Neural cell (in vitro differentiated cells): ENCODE measurements around a stretch of chr10.

DNA sequence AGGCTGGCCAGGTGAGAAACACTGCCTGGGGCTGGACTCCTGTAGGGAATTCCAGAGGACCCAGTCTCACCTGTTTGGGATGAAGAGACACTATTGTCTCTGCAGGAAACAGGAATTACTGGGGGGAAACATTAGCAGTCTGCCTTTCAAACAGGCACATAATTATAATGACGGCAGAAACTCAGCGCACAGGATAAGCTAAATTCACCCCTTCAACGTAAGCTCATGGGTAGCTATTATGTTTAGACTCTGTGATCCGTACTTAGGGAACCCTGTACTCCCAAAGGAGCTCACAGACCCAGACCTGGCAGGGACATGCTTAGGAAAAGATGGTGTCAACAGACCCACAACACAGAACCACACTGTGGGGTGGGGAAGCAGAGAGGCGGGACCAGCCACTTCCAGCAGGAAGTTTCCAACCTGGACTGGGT lies 117.8 kb upstream of the PPIF start:
- RAMPAGE, long total RNA = no peak

- RAMPAGE, long total RNA = no peak
Observed at GRCh38 chr10:79237342-79238552, 109.5 kb upstream of the PPIF start.

DNA sequence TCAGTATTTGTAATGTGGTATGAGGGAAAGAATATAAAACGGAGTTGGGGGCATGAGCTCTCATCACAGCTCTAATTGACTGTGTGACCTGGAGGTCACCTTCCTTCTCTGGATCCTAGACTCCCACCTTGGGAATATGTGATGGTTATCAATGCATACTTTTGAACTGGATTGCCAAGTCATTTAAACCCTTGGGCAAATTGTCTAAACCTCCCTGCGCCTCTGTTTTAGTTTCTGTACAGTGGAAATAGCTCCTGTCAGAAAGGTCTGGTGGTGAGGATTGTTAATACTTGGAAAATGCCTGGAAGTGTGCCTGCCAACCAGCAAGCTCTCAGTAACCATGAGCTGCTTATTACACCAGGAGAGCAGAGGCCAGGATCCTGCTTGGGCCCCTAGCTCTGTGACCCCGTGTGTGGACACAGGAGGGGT lies 108.7 kb upstream of the PPIF start:
- RAMPAGE, long total RNA = no peak

GRCh38 chr10:79253235-79253915 lies 93.9 kb upstream of the PPIF start:
- RAMPAGE, long total RNA = no peak

GRCh38 chr10:79266443-79267474 lies 80.5 kb upstream of the PPIF start:
- RAMPAGE, long total RNA = no peak

- RAMPAGE, long total RNA = start-site peak on the plus strand at chr10:79306300-79306338, 56 and 20 reads in 2 replicates
Observed at GRCh38 chr10:79306185-79306630, 41.1 kb upstream of the PPIF start.

DNA sequence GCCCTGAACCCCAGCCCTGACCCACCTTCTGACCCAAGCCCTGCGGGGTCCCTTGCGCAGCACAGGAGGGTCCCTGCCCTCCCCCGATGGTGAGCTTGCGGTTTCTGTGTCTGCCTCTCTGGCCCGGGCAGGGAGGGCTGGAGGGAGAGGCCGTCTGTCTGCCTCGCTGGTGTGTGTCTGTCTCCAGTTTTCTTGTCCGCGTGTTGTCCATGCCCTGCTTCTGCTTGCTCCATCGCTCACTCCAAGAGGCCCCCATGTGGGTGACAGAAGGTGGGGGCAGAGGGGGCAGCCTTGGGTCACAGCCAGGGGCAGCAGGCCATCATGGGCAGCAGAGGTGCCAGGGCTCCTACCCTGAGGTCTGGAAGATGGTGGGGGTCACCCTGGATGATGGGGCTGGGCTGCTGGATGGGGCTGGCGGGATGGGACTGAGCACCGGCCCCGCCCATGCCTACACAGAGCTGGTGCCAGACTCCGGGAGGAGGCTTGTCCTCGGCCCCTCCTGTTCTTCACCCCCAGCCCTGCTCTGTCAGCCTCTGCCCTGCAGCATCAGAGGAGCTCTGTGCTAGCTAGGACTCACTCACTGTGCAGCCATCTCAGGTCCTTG lies 35.8 kb upstream of the PPIF start:
- RAMPAGE, long total RNA = no peak

GRCh38 chr10:79353993-79354944 lies 7.0 kb downstream of the PPIF start:
- RAMPAGE, long total RNA = no peak

DNA sequence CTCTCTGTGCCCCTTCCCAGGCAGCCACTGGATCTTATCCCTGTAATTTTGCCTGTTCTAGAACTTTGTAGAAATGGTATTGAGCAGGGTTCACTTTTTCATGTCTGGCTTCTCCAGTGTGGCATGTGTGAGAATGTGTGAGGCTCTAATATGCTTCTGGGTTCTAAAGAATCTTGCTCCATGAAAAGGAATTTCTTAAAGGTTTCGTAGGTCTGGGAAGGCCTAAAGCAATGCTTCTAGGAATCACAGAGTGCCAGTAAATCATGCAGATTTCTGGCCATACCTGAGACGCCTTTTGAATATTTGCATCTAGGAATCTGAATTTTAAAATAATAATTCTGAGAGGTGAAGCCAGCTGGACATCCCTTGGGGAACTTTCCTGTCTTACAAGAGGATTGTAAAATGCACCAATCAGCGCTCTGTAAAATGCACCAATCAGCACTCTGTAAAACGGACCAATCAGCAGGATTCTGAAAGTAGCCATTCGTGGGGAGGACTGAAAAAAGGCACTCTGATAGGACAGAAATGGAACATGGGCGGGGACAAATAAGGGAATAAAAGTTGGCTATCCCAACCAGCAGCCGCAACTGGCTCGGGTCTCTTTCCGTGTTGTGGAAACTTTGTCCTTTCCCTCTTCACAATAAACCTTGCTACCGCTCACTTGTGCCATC lies 9.8 kb downstream of the PPIF start:
- RAMPAGE, long total RNA = no peak

DNA sequence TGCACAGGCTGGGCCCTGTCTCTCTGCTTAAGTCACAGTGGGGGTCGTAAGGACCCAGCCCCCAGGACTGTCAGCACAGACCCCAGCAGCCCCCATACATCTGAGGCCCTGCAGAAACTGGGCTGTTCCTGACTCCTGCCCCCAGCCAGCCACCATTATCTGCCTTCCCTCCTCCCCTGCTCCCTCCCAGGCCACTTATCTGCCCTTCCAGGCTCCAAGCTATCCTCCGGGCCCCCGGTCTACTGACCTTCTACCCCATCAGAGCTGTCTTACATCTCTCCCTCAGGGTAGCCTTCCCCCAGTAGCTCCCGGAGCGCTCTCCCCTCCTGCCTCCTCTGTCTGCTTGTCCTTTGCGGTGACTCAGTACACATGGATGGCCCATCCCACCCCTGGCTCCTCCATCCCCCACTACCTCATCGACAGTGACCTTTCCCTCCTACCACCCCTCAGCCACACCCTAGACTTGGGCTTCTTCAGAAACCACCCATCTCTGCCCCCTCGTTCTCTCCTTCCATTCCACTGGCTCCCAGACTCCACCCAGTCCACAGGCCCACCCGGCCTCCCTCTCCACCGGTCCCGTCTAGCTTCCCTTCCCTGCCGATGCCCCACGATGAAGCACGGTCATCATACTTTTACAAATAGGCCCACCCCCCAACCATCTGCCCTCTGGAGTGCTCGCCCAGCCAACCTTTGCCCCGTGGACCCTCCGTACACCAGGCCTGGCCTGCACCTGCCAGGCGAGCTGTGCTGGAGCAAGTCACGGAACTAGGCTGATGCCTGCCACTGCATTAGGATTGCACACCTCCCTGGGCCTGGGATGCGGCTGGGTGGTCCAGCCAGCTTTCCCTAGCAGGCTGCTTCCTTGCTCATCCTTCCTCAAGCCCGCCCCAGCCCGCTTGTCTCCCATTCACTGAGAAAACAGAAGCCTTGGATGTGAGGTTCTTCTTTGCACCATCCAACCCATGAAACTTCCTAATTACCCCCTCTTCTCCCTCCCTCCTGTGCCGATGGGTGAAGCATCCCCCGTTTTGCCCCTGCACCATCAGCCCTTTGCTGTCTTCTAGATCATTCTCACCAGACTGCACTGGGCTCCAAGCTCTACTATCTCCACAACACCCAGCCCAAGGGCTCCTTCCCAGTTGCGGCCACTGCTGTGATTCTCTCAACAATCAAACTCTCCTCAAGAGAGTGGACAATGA lies 44.6 kb downstream of the PPIF start:
- RAMPAGE, long total RNA = no peak

DNA sequence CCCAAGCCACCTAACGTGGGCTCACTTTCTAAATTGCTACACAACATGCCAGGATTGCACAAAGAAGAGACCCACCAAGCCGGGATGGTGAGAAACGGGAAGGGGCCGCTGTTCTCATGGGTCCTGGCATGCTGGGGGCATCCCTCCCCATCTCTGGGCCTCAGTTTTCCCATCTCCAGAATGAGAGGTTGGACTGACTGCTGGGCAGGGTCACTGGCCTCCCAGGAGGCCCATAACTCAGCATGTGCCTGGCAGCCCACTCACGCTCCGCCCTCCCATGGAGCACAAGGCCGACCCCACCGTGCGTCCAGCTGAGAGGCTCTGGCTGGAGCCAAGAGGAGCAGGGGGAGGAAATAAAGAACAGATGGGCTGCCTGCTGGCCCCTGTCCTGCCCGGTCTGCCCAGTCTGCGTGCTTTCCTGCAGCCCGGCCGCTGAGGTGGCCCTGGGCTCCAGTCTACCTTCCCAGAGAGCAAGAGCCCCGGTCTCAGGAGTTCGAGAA lies 43.9 kb downstream of the ZCCHC24 start:
- RAMPAGE, long total RNA = no peak

- RAMPAGE, long total RNA = no peak
Observed at GRCh38 chr10:79454180-79454692, 8.8 kb upstream of the ZCCHC24 start.

DNA sequence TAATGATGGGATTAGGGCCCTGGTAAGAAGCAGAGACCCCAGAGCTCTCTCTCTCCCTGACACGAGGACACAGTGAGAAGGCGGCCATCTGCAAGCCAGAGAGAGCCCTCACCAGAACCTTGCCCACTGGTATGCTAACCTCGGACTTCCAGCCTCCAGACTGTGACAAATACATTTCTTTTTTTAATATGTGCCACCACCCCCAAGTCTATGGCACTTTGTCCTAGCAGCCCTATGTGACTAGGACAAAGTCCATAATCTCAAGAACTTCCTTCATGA lies 11.7 kb downstream of the NUTM2B start:
- RAMPAGE, long total RNA = no peak

DNA sequence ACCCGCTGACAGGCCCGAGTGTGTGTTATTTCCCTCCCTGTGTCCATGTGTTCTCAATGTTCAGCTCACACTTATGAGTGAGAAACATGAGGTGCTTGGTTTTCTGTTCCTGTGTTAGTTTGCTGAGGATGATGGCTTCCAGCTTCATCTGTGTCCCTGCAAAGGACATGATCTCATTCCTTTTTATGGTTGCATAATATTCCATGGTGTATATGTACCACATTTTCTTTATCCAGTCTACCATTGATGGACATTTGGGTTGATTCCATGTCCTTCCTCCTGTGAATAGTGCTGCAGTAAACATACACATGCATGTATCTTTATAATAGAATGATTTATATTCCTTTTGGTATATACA lies 33.7 kb downstream of the NUTM2B start:
- RAMPAGE, long total RNA = no peak

- RAMPAGE, long total RNA = no peak
Observed at GRCh38 chr10:80176279-80176651, 29.1 kb downstream of the ANXA11 start.

GRCh38 chr10:80279986-80280835 lies 9.2 kb downstream of the MAT1A start:
- RAMPAGE, long total RNA = no peak

DNA sequence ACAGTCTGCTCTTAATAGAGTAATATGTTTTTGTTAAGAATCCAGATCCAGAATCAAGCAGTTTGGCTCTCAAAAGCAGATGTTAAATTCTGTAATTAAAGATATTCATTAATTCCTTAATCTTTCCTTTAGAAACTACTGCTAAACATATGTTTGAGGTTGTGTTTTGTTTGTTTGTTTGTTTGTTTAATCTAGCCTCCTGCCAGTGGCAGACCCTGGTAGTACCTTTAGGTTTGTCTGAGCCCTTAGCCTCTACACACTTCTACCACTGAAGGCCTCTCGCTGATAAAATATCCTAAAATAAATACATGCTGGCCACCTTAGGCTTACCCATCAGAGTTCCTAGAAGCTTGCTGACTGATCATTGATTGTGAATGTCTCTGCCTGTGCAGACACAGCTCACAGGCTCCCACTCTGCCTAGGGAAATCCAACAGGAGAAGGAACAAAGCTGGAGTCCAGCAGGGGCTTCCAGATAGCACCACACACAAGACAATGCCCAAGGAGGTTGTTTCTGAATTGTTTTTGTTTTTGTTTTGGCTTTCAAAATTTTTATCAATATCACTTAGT lies 2.6 kb downstream of the MAT1A start:
- RAMPAGE, long total RNA = no peak

DNA sequence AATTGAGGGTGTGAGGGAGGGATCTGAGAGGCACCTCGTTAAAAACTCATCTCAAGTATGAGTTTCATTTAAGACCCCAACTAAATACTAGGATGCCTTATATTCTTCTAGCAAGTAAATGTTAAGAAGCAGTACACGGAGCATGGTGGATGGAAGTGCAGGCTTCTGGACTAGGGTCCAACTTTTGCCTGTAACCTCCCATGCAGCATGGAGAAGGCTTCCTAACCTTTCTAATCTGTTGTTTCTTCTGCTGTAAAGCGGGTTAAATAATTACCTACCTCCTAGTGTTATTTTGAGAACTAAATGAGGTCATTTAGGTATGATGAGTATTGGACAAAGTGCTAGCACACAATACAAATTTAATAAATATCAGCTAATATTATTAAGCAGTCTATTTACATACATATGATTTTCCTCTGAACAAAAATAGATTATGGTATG lies 2.0 kb upstream of the MAT1A start:
- RAMPAGE, long total RNA = no peak

- RAMPAGE, long total RNA = no peak
Observed at GRCh38 chr10:80320175-80320796, 30.8 kb upstream of the MAT1A start.

GRCh38 chr10:80357375-80357599 lies 706 bp downstream of the DYDC2 start:
- RAMPAGE, long total RNA = no peak